Measurements from ENCODE around the gene ADAMTS5.

GRCh38 chr21:21463447-21464052, 465.3 kb downstream of the NCAM2 start:
- PRO-cap = no peak

DNA sequence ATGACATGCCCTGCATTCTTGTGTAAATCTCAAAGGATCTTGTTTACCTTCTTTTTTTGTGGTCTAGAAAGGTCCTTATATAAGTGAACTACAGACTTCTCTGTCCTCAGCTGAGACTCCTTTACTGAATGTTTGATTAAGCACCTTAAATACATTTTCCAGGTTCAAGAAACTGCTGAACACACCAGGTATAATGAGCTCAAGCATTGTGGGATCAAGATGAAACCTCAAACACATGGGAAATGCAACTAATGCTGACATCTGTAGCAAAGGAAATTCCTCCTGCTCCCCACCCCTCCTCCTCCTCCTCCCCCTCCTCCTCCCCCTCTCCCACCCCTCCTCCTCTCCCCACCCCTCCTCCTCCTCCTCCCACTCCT, 234.0 kb downstream of the MRPL39 start:
- PRO-cap = no peak

- PRO-cap = no peak
These were observed 252 bp upstream of the JAM2 start for GRCh38 chr21:25638807-25639205.

DNA sequence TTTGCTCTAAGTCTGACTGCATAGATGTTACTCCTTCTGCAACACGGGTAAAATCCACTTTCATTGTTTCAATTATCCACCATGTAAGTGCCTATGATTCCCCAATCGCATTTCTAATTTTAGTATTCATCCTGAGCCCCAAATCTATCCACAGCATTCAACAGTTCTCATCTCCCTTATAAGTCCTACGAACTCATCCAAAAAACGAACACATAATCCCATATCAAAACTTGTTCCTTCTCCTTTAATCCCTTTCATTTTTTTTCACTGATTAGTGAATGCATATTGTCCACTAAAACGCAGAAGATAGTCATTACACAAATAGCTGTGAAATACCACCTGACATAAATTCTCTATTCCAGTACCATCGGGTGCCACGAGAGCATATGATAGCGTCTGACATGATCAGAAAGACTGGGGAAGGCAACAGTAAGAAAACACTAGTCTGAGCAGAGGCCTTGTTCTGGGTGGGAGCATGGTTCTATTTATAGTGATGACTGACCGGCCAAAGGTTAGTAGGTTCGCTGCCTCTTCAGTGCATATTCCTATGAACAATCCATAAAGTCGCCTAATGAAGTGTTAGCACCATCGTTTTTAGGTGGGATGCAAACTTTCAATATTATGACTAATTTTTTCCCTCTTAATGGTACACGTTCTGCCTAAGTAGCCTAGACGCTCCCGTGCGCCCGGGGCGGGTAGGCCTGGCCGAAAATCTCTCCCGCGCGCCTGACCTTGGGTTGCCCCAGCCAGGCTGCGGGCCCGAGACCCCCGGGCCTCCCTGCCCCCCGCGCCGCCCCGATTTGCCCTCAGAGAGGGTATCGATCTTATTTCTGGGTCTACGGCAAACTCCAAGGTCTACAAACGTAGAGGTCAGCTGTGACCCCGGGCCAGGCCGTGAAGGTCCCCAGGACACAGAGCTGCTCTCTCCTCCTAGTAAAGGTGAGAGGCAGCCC, 597 bp downstream of the ATP5PF start:
- PRO-cap = unidirectional peak, plus-strand start at position 443 of the sequence

DNA sequence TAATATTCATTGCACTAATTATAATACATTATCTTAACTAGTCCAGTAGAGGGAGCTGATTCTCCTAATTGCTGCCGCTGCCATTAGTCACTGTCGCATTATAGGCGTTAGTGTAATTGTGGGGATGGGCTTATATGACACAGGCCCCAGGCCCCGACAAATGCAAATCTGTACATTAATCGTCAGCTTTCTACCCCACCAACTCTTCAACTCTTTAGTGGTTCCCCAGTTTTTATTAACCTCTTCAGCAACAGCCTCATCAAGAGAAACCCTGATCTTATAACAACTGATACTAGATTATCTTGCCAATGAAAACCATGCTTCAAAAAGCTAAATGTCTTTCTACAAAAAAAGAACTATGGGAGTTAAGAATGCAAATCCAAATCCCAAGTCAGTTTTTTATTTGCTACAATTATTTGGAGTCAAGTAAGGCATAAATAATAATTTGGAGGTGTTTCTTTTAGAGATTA, 161.1 kb downstream of the GABPA start:
- PRO-cap = no peak

DNA sequence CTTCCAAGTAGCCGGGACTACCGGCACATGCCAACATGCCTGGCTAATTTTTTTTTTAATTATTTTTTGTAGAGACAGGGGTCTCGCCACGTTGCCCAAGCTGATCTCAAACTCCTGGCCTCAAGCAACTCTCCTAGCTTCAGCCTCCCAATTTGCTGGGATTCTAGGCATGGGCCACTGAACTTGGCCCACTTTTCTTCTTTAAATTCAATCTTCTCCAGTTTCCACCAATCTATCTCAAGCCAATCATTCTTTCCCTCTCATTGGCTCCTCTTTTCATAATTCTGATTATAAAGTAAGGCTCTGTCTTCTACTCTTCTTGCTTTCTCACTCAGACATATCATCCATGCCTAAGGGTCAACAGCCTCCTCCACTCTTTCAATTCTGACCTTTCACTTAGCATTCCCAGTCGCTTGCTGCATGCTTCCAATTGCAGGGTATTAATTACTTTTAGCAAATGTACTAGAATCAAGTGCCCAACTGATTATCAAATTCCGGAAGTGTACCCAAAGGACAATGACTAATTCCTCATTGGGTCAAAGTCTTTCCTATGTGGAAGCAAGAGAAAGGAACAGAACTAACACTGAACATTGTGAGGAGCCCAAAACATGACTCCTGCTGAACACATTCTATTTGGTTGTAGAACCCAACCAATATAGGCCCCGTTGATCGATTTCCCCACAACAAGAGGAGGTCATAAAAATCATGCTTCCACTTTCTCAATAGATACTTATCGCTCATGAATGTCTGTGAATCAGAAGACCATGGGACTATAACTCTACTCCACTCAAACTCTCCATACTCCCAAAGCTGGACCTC, 101.9 kb downstream of the APP start:
- PRO-cap = no peak

DNA sequence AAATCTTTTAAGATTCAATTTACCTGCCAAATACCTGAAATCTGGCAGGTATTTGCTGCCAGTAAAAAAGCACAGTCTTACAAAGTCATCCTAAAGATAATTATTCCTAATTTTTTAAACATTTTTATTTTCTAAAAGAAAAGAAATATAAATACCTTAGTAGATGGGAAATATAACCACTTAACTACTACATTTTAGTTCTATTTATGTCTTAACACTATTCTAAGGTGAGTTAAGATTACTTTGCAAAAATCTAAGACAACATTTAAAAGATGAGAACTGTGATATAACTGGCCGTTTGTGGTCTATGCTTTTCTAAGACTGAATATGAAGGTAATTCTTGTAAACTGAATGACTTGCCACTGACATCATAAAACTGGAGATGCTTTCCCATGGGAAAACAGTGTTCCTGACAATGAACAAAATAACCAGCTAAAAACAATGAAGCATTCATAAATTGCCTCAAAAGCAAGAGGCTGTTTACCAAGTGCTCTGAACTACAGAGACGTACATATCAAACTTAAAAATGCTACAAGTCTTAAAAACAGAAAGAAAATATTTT, 54.8 kb downstream of the APP start:
- PRO-cap = no peak

- PRO-cap = no peak
These were observed 17.5 kb downstream of the CYYR1 start for GRCh38 chr21:26555590-26556043.

GRCh38 chr21:26571900-26572614, 1.0 kb downstream of the CYYR1 start:
- PRO-cap = no peak

DNA sequence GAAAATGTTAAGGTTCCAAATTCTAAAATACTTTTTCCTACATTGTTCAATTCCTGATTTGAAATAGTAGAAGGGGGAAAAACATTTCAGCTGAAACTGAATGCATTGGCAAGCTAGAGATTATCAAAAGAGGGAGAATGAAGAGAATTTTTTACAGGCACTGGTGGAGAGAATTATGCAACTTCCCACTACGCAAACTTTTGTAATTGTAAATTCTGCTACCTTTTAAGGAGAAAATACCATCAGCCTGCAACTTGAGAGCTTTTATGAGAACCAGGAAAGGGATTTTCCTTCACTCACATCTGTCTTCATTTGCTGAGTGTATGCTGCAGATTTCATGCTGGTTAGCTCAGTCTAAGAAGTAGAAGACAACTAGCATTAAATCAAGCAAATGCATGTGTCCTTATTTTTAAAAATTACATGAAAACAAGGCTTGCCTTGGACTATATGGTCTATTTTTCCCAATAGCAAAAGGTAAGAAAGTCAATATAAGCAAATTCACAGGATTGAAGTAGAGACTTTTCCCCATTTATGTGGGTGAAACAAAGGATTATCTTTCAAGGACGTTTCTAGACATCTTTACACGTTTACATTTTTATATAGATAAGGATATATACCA, 43.6 kb downstream of the ADAMTS1 start:
- PRO-cap = no peak

DNA sequence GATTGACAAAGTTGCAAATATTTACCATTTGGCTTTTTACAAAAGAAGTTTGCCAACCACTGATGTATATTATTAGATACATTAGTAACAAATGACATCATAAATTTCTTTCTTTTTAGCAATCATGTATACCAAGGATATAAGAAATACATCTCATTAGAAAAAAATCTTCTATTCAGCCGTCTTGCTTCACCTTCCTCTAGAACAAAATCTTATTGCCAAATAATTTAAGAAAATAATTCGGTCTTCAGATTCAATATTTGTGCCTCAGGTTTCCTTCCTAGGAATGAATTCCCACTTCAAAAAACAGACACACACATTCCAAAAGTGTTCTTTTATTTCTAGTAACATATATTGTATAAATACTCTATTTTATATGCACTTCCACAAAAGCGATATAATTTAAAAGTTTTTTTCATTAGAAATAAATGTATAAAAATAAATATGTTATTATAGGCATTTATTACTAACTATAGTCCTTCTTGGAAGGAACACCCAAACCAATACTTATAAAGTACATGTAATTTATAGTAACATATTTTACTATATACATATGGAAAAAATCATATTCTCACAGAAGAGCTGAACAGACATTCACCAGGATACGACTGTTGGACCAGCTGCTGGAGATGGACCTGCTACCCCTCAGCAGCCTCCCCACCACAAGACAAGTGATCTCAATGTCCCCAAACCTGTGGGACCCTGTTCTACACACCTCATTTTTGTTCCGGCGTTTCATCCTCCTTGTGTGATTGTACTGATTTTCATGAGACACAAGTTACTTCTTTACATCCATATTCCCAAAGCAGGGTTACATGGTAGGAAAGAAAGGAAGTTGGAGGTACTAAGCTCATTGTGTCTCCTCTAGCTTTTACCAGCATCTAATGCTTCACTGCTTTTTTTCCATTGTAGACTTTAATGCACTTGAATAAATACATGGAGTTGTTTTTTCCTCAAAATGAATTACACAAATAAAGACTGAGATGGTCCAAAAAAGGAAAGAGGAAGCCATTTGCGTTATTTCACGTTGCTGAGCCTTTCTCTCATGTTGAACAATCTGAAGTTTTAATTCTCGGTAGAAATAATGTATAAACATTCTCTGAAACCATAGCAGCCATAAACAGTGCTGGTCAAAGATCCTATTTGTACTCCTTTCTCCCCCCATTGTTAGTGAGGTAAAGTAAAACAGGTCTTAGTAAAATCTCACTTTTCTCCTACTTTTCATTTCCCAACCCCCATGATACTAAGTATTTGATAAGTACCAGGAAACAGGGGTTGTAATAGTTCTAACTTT, 8.8 kb downstream of the ADAMTS1 start:
- PRO-cap = no peak

DNA sequence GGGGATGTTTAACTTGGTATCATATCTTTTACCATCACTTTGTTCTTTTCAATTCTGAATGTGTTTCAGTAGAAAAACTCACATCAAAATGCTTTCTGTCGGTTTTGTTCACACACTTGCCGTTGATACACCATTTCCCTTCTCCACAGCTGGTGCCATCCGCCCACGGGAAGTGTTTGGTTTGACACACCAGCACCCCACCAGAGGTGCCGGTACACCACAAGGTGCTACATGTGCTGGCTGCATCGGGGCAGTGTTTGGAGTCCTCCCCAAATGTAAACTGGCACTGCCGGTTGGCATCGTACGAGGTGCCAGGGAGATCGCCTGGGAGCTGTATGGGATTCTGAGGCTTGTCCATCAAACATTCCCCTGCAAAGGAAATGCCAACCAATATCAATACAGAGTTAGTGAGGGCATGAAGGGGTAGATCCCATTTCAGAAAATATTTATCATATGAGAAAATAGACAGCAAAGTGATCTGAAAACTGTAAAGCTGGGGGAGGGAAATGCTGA, 5.0 kb downstream of the ADAMTS1 start:
- PRO-cap = no peak

- PRO-cap = bidirectional peak, plus-strand start at chr21:26843720, minus-strand start at chr21:26843550; bidirectional peak, plus-strand start at chr21:26843872, minus-strand start at chr21:26843775
These were observed 1.7 kb downstream of the ADAMTS1 start for GRCh38 chr21:26843444-26844018.

DNA sequence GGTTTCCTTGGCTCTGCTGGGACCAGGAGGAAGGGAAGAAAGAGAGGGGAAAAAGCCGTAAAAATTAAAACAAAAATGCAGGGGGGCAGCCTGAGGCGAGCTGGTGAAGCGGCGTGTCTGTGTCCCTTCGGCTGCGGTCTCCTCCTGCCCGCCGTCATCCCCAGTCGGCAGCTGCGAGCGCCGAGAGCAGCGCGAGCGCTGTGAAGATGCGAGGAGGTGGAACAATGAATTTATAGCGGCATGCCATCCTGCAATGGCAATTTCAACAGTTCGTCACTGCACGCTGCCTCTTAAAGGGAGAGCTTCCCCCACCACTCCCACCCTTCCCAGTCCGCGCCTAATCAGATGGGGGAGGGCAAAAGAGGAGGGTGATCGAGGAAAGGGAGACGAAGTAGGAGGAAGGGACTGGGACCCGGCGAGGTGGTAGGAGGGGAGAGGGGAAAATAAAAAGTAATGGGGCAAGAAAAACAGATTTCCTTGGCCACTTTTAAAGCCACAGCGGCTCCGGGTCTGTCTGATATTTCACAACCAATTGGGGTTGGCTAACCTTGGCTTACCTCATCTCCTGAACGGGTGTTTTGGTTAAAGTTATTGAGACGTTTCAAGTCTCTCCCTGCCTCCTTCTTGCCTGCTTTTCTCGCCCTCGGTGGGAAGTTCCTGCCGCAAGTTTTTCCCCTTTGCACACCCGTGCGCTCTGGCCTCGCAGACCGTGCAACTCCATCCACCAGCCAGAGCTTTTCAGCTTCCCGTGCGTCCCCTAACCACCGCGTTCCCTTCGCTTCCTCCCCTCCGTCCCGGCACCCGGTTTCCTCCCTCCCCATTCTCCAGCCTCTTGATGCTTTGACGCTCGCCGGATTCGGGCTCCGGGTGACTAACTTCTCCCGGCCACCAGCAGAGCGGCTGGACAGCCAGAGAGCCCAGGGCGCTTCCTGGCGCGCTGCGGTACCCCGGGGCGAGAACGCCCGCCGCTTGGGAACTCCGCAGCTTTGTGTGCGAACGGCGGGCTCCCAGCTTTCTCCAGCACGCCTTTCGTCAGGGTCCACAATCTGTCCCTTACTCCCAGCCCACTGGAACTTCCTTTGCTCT, at the start of gene ADAMTS5:
ADAMTS5 (minus strand) TSS at position 202 of the 1,086 bp plus-strand sequence.
- PRO-cap = no peak

- PRO-cap = no peak
These were observed 755.2 kb upstream of the ADAMTS5 start for GRCh38 chr21:27722008-27722571.

- PRO-cap = no peak
These were observed 345.9 kb downstream of the N6AMT1 start for GRCh38 chr21:28539122-28539774.

DNA sequence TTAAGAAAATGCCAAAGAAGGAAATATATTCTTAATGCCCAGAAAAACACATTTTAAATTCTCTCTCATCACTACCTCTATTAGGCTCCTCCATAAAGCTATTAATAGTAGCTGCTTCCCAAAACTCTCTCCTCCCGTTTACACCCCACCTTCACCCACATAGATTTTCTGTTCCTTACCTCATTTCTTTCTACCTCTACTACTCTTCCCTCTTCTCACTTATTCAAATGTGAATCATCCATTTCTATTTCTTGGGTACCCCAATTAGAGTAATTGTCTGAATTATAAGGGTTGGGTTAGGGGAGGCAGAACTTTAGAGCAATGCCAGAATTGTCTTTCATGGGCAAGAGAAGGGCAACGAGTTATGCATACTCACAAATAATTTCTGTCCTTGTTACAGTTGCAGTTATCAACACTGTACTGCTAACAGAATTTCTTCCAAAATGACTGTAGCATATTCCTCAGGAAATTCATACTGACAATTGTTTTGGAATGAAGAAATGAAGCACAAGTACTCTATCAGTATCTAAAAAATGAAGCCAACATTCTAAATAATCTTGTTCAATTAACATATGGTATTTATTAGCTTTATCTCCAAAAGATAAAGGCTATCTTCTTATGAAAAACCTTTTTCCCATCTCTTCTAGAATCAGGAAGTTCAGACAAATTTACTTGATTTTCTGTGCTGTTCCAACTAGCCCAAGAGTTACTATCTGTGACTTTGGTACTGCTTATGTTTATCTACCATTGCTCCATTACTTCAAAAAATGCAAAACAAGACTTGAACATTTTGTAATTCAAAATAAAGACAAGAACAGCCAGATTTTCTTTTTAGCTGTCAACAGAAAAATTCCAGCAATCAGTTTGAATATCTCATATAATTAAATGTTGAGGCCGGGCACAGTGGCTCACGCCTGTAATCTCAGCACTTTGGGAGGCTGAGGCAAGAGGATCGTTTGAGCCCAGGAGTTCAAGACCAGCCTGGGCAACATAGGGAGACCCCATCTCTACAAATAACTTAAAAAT, 81.3 kb downstream of the N6AMT1 start:
- PRO-cap = no peak

- PRO-cap = unidirectional peak, plus-strand start at chr21:28832341
These were observed 52.9 kb downstream of the N6AMT1 start for GRCh38 chr21:28832266-28832612.

DNA sequence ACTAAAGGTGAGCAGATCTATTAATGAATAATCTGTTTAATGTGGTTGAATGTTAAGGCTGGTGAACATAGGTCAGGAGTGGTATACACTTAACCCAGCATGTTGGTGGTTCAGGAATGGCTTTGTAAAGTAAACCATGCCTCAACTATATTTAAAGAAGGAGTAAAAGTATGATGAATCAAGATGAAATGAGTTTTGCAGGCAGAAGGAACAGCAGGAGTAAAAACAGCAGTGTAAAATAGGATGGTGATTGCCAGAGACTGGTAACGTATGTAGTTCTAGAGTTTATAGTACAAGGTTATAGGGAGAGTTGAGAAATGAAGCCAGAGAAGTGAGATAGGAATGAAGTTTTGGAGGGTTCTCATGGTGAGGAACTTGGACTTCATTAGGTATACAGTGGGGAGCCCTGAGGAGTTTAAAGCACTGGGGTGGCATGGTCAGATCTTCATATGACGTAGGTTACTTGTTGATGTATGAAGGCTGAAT, 23.0 kb downstream of the CCT8 start:
- PRO-cap = no peak

DNA sequence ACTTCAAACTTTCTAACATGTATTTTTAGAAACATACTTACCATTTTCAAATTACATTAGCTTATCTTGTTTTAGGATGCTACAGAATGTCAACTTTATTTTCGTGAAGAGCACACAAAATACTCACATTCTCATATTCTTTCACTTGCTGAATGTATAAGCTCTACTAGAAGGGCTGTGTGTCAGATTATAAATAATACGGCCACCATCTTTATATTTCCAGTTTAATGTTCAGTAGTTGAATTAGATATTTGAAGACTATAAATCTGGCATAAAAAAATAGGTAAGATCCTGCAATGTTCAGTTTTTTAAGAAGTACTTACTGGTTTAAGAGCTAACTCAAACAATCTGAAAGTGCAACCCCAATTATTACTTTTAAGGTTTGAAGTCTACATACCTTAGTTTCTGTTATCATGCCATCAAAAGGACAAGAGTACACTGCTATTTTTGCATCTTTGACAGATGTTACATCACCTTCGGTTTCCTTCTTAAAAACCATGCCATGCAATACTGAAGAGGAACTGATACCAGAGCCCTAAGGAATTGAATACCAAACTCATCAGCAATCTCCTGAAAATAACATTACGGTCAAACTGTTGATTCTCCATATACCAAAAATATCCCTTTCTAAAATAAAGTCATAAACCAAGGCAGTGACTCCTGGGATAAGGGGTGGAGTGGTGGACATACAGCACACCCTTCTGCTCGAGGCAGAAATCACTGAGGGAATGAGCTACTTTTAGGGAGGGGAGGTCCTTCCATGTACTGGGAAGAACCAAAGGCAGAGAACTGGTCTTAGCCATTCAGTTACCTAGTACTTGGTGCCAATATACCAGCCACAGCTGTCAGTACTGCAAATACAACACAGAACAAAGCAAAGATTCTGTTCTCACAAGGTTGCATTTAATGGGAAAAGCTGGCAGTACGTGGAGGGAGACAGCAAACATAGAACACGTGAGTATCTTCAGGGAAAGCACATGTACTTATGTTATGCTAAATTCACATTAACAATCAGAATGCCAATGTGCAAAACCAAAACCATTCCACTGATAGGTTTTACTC, 8.5 kb downstream of the CCT8 start:
- PRO-cap = no peak